Left cardiac atrium (tissue), 1 donor: Measurements from ENCODE around the gene ITFG1.

DNA sequence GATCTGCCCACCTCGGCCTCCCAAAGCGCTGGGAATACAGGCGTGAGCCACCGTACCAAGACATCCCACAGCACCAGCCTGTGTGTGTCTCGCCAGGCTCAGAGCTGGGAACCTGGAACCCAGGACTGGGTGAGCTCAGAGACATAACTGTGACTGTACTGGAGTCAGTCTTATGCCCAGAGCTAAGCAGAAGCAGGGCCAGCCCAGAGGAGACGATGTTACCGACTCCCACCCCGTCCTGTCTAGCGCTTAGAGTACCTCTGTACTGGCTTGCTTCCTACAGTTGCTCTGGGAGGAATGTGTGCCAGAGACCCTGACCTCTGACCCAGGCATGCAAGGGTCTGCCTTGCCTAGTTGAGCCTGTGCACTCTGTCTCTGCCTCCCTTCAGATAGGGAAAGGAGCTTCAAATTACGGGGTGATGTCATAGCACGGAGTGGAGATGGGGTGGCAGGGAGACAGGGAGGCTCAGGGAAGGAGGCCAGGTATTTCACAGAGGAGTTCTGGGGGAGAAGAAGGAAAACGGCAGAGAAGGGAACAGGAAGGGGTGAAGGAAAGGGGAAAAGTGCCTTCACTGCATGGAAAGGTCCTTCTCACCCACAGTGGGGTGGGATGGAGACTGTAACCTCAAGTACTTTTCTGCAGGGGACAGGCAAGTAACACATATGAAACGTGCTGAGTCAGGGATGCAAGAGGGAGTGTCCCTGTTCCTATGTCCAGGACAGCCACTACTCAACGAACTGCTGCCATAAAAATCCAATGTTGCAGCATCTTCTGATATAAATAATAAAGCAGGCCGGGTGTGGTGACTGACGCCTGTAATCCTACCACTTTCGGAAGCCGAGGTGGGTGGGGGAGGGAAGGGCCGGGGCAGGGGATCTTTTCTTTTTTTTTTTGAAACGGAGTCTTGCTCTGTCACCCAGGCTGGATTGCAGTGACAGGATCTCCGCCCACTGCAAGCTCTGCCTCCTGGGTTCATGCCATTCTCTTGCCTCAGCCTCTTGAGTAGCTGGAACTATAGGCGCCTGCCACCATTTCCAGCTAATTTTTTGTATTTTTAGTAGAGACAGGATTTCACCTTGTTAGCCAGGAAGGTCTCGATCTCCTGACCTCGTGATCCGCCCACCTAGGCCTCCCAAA is 5.7 kb upstream of the ARMC5 start:
- PRO-cap: no peak

DNA sequence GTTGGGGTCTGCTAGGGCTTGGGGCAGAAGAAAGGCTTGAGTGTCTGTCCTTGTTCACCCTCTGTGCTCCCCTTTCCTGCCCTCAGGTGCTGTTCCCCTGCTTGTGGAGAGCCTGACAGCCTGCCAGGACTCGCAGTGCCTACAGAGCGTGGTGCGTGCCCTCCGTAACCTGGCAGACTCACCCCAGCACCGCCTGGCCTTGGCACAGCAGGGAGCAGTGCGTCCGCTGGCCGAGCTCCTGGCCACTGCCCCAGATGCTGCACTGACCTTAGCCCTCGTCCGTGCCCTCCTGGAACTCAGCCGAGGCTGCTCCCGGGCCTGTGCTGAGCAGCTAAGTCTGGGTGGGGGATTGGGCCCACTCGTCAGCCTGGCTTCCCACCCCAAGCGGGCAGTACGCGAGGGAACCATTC is 2.7 kb downstream of the ARMC5 start:
- PRO-cap: no peak

DNA sequence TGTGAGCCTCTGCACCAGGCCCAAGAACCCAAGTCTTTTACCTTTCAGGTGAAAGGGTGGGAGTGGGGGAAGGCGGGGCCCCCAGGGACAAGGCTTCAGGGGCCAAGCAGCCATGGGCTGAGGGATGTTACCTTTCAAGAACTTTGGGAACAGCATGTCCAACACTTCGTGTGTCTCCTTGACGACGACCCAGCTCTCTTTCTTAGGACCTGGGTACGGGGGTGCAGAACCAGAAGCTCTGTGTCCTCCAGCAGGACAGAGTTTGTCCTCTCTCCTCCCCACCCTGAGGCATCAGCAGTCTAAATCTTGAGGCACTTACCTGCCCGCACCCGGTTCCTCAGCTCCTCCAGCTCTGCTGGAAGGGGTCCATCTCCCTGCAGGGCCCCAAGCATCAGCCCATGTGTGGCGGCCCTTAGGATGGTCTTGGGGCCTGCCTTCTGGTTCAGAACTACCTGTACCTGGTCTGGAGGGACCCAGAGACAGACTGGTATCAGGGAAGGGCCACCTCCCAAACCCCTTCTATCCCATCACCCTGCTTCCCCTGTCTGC is 9.0 kb downstream of the SLC5A2 start:
- PRO-cap: no peak

DNA sequence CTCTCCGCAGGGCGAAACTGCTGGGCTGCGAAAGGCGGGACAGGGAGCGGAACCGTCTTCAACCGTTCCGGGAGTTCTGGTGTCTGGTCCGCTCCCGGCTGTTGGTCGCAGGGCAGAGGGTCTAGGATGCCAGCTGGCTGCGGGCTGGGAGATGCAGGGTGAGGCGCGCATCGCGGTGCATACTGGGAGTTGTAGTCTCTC is 138 bp downstream of the TP53TG3 start:
- PRO-cap: no peak

- PRO-cap: no peak
These were observed 1623.0 kb downstream of the TP53TG3F start for GRCh38 chr16:35082500-35082789.

GRCh38 chr16:35151545-35151807 is 1692.1 kb downstream of the TP53TG3F start:
- PRO-cap: no peak

DNA sequence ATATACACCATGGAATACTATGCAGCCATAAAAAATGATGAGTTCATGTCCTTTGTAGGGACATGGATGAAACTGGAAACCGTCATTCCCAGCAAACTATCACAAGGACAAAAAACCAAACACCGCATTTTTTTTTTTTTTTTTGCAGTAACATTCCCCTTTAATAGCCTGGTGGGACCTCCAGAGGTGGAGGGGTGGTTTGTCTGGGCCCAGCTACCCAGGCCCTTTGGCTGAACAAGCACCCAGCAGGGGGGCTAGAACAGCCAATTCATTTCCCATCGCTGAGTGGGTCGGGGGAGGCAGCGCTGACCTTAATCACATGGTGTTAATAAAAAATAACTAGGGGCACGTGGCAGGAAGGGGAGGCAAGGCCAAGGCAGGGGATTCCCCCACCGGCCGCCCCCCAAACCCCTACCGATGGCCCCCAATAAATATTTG is 1709.8 kb downstream of the TP53TG3F start:
- PRO-cap: no peak

- PRO-cap: no peak
These were observed 1737.0 kb downstream of the TP53TG3F start for GRCh38 chr16:35196449-35196720.

DNA sequence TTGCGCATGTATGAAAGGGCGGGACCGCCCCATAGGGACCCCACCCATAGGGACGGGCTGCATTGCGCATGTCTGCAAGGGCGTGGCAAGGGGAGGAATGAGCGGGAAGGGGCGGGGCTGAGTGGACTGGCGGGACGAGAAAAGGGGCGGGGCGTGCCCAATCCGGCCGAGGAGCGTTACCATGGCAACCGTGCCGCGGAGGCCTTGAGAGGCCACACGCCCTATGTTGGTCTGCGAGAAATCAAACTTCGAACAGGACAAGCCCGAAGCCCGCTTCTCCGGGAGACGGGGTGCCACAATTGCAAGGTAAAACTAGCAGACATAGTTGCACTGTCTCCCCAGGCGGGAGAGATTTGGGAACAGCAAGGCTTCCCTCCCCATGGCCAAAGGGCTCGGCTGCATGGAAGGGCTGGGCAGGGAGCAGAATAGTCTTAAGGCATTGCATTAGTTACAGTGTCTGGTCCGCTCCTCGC is 1748.3 kb downstream of the TP53TG3F start:
- PRO-cap: no peak

DNA sequence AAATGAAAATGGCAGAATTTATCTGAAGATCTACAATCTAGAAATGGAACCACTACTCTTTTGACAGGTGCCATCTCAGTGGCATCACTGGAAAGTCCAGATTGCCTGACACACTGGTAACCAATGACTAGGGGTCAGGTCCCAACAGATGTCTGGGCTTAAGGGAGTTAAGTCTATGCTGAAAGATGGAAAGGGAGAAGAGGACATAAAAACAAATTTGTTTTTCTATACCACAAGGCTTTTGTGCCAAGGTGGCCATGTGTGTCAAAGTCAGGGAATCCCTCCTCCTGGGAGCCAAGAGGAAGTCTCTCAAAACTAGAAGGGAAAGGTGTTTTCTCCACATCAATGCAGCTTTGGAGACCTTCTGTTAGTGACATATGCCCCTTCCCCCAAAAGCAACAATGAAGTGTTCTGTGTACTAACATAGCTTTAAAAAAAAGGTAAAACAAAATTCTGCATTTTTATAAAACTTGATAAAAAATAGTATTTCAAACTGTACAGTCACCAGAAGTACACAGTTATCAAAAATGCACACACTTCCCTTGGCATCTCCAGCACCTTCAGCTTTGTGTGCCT is 2343.0 kb downstream of the TP53TG3F start:
- PRO-cap: no peak

DNA sequence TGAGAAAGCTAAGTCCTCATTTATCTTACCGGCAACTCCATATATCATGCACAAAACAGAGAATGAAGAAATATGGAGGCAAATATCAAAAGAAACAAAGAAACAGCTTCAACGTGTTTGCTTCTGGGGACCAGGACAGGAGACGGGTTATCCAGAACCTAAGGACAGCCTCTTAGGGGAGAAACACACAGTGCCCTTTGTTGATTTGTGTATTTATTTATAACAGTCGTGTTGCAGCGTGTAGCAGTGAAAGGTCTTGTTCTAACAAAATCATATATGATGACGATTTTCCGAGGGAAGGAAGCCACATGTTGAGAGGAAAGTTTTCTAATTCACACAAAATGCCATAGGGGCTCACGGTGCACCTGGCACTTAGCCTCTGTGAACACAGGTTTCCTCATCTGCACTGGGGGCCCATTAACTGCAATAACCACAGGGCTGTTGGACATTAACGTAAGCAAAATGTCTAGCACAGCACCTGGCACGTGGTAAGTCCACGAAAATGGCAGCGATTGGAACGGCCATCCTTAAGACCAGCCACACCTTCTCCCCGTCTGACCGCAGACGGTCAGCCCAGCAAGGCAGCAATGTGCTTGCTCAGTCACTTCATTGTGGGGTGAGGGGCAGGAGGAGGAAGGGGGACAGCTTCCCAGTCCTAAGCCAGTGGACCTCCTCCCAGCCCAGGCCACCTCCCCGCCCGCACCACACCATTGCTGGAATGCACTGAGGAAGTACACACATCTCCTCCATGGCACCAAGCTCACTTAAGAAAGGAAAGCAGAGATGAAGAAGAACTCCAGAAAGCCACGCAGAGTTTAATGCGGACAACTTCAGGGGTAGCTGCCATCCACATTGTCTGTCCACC is 8.4 kb upstream of the MYLK3 start:
- PRO-cap: no peak

GRCh38 chr16:46884985-46885687 is 974 bp downstream of the GPT2 start:
- PRO-cap: no peak

DNA sequence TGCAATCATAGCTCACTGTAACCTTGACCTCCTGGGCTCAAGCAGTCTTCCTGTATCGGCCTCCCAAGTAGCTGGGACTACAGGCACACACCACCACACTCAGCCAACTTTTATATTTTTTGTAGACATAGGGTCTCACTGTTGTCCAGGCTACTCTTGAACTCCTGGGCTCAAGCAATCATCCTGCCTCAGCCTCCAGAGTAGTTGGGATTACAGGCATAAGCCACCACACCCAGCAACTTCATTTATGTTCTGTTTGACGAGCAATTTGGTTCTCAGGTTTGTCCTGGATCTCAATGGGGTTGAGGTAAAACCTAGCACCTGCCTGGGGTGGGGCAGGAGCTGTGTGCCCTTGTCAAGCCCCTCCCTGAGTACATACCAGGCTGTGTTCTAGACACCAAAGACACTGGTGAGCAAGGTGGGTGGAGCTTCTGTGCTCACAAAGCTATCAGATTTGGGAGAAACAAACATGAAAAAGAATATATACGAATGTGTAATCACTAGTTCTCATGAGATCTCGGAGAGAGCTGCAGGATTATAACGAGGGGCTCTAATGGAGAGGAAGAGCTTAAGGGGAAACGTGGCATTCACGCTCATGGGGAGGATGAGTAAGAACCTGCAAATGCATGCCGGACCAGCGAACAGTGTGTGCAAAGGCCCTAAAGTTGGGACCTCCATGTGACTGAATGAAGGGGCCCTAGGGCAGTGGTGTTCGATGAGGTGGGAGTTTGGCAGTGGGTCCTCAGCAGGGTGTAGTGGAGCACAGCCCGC is 19.4 kb downstream of the GPT2 start:
- PRO-cap: no peak

GRCh38 chr16:46914747-46916077 is 31.1 kb downstream of the GPT2 start:
- PRO-cap: no peak

DNA sequence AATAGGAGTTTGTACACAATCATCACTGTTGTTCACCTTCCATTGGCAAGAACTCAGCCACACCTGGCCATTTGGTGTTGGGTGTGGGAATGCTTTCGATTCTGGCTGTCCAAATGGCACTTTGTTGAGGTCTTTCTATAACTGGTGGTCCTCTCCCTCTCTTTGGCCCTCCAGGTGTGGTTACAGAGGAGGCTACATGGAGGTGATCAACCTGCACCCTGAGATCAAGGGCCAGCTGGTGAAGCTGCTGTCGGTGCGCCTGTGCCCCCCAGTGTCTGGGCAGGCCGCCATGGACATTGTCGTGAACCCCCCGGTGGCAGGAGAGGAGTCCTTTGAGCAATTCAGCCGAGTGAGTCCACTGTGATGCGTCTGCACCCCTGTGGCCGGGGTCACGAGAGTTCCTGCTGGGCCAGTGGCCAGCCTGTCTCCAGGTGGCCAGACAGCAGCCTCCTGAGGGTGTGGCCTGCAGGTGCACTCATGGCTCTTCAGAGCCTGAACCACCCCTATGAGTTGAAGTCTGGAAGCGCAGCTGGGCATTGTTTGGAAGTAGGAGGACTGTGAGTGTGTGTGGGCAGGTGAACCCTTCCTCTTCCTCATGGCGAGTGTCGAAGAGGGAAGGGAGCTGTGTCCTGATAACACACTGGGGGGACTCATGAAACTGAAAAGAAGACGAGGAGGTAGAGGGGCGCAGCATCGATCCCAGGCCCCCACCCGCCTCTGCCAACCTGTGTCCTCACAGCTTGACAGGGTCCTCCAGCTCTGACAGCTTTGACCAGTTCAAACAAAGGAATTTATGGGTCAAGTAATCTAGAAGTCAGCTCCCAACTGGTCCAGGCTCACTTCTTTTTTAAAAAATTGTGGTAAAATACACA is 38.1 kb downstream of the GPT2 start:
- PRO-cap: no peak

GRCh38 chr16:46976452-46977011 is 3.1 kb upstream of the DNAJA2 start:
- PRO-cap: no peak

DNA sequence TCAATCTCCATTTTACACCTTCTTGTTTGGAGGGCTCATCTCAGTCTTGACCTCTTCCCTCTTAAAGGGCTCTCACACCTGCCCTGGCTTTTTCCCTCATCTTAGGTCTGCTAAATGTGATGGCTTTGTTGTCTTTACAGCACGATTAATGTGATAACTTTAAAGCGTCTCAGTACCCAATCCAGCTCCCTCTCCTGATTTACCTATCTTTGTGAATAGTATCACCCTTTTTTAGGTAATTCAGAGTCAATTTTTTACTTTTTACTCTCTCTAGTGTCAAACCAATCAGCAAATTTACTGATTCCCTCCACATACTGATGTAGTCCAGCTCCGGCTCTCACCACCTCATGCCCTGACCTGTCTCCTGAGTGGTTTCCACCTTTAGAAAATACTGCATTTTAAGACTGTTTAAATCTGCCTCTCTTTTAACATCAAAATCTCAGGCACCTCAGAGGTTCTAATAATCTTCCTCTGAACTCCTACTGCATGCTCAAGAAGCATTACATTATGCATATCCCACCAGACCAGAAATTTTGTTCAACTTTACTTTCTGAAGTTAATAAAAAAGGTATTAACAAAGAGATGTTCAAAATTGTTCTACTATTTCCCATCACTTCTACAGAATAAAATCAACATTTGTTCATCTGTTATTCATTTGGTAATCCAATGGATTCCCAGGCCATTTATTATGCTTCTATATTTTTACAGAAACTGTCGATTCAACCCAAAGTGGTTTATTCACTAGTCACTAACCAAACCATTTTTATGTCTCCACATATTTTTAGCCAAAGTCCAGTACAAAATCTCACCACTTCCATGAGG is 98.8 kb downstream of the ITFG1 start:
- PRO-cap: no peak

DNA sequence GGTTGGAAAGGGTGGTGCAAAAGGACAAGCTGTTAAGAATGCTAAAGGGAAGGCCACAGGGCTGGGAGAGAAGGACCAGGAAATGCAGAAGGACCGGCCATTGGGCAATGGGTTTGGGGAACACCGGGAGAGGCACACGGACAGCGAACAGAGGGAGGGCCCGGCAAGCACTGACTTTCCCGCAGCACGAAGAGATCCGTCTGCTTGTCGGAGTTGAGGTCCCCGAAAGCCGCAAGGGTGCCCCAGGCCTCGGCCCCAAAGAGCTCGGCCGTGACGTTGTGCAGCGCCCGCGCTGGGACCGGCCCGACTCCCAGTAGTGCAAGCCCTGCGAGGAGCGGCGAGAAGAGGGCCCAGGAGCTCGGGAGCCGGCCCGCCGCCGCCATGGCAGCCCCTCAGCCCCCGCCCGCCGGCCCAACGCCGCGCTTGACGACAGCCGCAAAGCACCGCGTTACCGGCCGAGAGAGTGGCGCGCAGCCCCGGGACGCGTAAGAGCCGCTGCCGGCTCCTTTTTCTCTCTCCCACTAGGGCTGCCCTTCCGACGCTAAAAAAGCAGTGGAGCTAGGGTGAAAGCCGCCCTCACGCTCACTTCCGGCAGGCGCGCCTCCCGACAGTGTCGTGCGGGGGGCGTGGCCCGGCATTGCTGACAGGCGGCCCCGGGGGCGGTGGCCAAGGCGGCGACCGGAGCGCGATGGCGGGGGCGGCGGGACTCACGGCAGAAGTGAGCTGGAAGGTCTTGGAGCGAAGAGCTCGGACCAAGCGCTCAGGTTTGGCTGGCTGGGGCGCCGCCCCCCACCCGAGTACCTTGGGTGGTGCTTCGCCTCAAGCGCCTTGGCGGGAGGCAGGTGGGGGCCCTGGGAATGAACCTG is at the start of gene ITFG1:
Gene ITFG1, minus strand, starts transcription at position 401 of the 866 bp plus-strand sequence.
- PRO-cap: bidirectional peak, plus-strand start at position 669 of the sequence, minus-strand start at position 416 of the sequence

- PRO-cap: no peak
These were observed 173.1 kb downstream of the PHKB start for GRCh38 chr16:47634127-47634705.

DNA sequence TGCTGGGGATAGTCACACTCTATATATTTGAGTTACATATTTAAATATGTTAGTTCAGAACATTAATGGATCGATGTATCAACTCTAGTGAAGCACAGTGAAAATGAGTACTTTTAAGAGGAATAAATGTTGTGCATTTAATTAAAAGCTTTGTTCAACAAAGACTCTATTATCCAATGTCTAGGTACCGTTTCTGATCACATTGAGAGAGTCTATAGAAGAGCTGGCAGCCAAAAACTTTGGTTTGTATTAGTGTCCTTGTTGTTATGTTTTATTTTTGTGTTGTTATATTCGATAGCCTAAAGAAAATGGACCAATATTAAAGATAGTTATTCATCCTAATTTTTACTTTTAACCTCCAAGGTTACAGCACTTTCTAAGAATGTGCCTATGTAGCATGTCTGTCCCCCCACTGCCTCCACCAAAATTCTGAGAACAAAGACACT is 202.4 kb downstream of the PHKB start:
- PRO-cap: no peak